ENCODE measurements around a stretch of chr2.

GRCh38 chr2:101038306-101039099 lies 36.4 kb downstream of the RPL31 start:
- PRO-cap: no peak
- RAMPAGE, long total RNA, 2 experiments: no peak in any of the 2 experiments

DNA sequence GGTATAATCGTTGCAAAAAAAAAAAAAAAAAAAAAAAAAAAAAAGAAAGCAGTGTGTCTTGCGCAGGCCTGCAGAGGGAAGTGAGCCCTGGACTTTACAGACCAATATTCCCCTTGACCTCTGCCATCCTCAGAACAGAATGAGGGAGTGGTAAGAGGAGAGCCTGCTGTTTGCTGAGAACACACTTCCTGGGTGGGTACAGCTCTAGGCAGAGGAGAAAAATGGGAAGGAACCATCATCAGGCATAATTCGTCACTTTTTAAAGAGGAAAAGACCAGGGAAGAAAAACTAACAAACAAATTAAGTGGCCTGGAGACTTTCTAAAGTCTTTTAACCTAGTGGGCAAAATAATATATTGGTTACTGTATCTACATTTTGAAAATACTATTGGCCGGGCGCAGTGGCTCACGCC lies 28.9 kb upstream of the TBC1D8 start:
- PRO-cap: no peak
- RAMPAGE, long total RNA, 2 experiments: no peak in any of the 2 experiments

DNA sequence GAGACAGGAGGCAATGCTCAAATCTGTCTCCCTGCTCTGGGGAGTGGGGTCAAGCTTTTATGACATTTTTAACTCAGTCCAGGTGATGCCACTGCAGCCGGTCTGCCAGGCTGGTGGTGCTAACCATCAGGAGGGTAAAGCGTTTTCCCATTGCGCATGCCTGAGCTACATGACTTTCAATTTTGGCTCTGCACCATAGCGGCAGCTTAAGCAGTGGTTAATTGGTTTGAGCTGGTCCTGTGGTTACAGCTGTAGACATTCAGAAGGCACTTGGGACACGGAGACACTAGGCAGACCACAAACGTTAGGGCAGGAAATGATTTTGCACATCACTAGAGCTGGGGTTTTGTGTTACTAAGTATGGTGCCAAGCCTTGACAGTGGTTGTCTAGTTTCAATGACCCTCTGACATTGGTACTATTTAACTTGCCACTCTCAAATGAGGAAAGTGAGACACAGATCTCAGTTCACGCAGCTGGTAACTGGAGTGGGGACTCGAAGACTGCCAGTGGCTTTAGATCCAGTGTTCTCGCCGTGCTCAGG lies 28.9 kb upstream of the CNOT11 start:
- PRO-cap: no peak
- RAMPAGE, long total RNA, 2 experiments: no peak in any of the 2 experiments

DNA sequence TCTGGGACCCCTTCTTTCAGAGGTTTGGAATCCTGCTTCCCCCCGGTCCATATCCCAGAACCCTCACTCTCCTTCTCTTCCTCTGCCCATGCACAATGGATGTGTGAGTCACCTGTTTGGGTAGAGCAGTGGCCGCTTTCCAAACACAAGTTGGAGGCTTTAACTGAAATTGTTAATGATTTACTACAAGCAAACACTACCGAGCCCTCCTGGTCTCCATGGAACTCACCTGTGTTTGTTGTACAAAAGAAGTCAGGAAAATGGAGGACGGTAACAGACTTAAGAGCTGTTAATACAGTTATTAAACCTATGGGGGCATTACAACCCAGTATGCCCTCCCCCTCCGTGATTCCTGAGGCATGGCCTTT lies 13.2 kb upstream of the CNOT11 start:
- PRO-cap: bidirectional peak, plus-strand start at position 245 of the sequence, minus-strand start at position 78 of the sequence
- RAMPAGE, long total RNA, 2 experiments: no peak in any of the 2 experiments

GRCh38 chr2:101307493-101307808 lies 1.1 kb downstream of the RNF149 start:
- PRO-cap: no peak
- RAMPAGE, long total RNA, 2 experiments: no peak in any of the 2 experiments

DNA sequence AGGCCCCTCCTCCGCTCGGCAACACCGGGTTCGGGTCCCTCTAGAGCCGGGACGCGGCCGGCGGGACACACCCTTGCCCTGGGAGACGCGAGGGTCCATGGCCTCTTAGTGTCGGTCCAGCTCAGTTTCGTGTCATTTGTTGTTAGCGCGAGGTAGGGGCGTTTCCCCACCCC lies 500 bp upstream of the MAP4K4 start:
- PRO-cap: bidirectional peak, plus-strand start outside the sequence, minus-strand start at position 129 of the sequence
- RAMPAGE, long total RNA, 2 experiments: no peak in any of the 2 experiments

DNA sequence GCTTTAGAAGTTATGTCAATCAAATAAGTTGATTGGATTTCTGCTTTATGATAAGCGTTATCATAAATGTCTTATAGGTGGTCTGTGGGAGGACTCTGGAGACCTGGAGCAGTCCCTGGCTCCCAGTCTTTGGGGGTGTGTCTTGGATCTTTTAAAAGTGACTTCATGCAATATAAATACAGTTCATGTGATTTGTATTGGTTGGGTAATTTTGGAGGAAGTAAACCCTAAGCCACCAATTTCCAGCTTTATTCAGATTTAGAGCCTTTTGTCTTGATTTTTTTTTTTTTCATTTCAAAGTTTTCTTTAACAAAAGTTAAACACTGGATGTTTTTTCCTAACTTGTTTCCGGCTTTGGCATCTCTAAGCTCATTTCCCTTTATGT lies 68.8 kb downstream of the MAP4K4 start:
- PRO-cap: no peak
- RAMPAGE, long total RNA, 2 experiments: no peak in any of the 2 experiments

DNA sequence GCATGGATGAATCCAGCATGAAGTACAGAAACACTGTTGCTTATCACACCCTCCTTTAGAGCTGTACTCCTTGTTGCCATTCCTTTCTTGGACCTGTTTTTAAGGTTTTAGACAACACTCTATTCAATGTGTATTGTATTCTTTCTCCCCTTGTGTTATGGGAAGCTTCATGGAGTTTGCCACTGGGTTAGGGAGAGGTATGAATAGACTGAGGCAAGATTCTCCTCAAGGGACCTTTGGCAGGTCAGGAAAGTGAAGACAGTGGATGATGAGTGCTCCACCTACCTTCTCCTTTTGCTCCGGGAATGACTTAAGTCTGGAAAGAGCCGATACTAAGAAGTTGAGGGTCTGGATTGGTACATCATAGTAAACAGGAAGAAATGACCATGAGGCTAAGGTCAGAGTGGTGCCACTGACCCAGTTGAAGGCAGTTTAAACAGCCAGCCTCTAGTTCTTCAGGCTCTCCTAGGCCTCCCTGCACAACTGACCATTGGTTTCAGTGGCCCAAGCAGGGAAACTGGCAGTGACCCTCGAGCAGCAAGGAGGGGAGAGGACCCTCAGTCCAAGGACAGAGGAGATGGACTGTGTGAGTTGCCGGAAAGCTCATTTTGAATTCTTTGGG lies 119.0 kb downstream of the MAP4K4 start:
- PRO-cap: no peak
- RAMPAGE, long total RNA, 2 experiments: no peak in any of the 2 experiments

DNA sequence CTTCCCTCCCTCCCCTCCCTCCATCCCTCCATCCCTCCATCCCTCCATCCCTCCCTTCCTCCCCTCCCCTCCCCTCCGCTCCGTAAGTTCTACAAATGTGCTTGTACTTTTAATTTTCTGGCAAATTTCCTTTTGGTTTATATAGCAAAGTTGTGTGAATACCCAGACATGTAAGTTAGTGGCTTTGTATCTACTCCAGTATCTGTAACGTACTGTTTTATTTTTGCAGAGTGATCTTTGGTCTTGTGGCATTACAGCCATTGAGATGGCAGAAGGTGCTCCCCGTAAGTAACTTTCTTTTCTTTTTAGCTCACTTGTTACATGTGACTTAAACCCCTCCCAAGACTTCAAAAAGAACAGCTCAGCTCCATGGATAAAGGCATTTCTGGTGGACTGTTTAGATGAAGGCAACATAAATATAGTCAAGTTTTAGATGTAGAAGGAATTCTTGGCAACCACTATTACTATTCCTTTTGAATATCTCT lies 136.7 kb downstream of the MAP4K4 start:
- PRO-cap: no peak
- RAMPAGE, long total RNA, 2 experiments: no peak in any of the 2 experiments

DNA sequence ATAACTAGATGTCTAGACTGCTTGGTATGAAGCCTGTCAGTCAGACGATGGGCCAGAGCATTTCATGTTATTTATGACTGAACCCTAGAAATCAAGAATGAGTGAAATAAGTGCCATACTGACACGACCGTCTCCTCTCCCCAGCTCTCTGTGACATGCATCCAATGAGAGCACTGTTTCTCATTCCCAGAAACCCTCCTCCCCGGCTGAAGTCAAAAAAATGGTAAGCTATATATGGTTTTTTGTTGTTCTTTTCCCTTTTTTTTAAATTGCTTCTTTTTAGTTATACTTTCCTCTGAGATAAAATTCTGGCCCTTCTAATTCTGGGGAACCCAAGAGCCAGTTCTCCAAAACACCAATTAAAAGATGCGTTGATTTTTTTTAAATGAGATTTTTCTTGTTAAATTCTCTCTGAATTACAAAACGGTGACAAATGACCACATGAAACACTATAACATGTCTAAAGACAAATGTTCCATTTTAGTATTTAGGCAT lies 138.3 kb downstream of the MAP4K4 start:
- PRO-cap: no peak
- RAMPAGE, long total RNA, 2 experiments: no peak in any of the 2 experiments

DNA sequence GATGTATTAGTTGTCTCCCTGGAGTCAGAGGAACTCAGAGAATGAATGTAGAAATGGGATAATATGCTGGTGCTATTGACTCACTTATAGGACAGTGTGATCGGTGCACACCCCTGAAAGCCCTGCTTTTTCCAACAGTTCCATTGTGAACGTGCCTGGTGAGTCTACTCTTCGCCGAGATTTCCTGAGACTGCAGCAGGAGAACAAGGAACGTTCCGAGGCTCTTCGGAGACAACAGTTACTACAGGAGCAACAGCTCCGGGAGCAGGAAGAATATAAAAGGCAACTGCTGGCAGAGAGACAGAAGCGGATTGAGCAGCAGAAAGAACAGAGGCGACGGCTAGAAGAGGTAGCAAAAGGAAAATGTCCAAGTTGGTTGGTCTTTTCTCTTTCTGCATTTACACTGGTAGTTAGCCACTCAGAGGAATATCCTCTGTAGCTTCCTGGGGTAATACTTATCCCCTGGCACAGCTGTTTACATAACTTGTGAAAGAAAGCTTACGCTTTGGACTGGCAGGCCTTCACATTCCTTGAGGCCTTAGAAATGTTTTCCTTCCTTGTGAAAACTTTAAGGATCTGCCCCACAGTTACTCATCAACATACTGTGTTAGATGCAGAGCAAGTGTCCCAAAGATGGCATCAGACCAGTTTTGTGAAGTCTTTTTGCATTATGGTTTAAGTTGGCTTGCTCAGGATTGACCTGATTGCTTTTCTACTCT lies 146.6 kb downstream of the MAP4K4 start:
- PRO-cap: no peak
- RAMPAGE, long total RNA, 2 experiments: start-site peak on the plus strand in 1 of 2 experiments, centred at position 284 of the sequence, 18 reads per replicate

- PRO-cap: no peak
- RAMPAGE, long total RNA, 2 experiments: no peak in any of the 2 experiments
These were observed 136.0 kb upstream of the IL1R2 start for GRCh38 chr2:101855631-101856337.

GRCh38 chr2:101893432-101894391 lies 98.0 kb upstream of the IL1R2 start:
- PRO-cap: no peak
- RAMPAGE, long total RNA, 2 experiments: no peak in any of the 2 experiments

GRCh38 chr2:101987406-101987691 lies 4.4 kb upstream of the IL1R2 start:
- PRO-cap: no peak
- RAMPAGE, long total RNA, 2 experiments: no peak in any of the 2 experiments

- PRO-cap: no peak
- RAMPAGE, long total RNA, 2 experiments: no peak in any of the 2 experiments
These were observed 340 bp upstream of the IL1R2 start for GRCh38 chr2:101991531-101991709.

DNA sequence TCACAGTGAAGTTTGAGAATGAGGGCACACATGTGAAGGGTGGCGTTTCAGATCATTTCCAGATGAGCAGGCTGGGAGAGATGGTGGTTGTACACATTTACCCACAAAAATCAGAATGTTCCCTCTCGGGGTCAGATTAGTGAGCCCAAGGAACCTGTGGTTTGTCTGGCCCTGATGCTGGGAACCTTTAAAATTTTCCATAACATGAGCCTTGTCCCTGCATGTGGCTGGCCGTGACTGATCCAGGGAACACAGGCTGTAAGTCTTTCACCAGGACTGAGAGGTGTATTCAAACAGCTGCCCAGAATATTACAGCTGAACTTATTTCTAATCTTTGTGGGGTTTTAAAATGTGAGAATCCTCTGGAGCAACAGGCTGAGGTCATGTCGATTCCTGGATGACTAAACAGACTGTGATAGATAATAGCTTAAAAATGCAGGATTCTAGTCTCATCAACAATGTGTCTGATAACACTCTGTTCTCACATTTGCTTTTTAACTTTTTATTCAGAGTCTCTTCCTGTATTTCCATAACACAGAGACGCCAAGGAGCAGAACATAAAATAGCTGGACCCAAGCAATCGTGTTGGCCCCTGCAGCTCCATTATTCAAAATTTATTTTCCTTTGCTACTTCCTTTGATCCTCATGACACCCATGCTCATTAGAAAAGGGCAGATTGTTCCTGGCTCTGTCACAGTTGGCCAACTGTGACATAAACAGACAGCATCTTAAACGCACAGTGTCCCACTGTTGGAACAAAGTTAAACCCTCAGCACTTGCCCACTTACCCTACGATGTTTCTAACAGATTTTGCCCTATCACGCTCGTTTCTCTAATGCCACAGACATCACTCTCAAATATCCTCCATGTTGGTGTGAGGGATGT lies 35.7 kb downstream of the IL1R2 start:
- PRO-cap: no peak
- RAMPAGE, long total RNA, 2 experiments: no peak in any of the 2 experiments

DNA sequence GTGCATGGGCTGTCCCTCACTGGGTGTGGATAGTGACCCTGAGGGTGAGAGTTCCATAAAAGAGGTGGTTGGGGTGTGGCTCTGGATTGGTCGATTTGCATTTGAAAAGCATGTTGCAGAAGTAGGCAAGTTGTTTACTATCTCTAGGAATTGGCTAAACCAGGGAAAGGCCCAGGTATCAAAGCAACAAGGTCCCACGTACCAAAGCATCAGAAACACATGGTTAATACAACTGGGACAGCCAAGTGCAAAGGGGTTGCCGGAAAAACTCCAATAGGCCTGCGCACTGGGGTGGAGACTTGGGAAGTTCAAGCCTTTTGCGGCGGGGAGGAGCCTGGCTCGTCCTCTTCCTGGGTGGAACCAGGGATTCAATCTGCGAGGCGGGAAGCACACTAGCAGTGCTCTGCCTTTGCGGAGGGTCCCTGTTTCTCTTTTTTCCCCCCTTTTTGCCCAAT lies 43.2 kb downstream of the IL1R2 start:
- PRO-cap: no peak
- RAMPAGE, long total RNA, 2 experiments: no peak in any of the 2 experiments

DNA sequence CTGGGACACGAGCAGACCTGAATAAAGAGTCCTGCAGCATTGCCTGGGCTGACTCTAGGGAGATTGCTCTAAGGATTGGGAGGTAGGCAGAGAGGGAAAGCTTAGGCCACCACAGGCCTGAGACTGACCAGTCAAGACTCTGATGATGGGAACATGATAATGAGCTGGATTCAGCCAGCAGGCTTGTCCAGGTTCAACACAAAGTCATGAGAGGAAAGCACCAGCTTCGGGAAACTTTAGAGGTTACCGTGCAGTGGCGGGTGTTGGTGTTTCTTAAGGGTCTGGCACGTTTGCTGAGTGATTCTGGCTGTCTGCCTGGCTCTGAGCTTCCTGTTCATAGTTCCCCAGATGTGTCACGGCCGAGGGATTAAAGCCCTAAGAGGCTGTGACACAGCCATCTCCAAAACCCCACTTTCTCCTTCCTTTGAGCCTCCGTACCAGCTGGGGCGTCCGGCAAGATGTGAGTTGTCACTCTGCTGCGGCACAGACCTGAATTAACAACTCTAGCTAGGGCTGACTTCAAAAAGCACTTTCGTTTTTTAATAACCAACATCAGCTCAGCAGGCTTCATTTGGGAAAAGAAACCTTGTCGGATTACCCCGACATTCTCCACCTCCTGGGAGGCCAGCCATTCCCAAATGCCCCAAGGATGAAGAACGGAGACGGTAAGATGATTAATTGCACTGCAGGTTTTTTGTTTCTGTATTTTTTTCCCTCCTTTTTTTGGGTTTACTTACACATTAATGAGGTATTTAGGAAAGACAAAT lies 38.2 kb upstream of the IL1R1 start:
- PRO-cap: no peak
- RAMPAGE, long total RNA, 2 experiments: start-site peak on the plus strand in 2 of 2 experiments, centred at positions 408 to 410 of the sequence, 78 to 88 reads per replicate

GRCh38 chr2:102117599-102118093 lies 24.9 kb upstream of the IL1R1 start:
- PRO-cap: no peak
- RAMPAGE, long total RNA, 2 experiments: no peak in any of the 2 experiments

DNA sequence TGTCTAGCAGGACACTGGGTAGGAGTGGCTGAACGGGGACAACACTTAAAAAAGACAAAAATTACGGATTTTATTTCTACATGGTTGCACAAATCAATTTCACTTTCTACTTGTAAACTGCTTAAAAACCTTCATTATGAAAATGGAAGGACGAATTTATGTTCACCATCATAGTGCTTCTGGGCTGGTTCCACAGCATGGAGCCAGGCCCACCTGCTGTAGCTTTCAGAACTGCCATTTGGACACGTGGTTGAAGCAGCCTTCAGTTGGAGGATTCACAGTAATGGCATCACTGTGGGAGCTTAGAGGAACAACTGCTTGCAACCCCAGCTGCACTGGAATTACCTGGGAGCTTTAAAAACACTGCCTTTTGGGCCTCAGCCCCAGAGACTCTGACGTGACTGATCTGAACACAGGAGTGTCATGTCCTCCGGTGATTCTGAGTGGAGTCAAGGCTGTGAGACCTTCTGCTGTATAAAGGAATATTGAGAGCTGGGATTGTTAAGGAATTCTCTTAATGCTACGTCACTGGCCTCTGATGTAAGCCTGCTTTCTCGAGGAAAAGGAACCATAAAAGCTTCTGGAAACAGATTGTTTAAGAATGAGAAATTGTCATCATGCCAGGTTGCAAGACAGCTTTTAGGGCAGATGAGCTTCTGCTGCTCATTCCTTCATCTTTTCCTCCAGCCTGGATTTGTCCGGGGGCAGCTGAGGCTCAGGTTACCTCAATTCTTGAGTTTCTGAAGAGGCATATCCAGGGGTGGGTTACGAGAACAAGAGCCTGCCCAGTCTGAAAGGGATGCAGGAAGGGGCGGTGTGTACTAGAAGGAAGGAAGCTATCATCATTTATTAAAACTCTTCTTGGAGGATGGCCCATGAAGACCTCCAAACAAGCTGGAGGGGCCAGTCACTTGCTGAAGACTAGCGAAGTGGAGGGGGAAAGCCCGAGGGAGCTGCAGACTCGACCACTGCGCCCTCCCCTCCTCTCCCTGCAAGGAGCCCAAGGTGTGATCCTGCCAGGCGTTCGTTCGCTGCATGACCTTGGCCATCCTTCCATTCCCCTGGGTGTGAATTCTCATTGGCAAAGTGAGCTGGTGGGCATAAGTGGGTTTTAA lies 1.3 kb upstream of the IL1R1 start:
- PRO-cap: no peak
- RAMPAGE, long total RNA, 2 experiments: no peak in any of the 2 experiments

All from body of pancreas (tissue), 2 donors.